Mesenchymal stem cell of Wharton's jelly (primary cell): Measurements from ENCODE around the gene NME9.

DNA sequence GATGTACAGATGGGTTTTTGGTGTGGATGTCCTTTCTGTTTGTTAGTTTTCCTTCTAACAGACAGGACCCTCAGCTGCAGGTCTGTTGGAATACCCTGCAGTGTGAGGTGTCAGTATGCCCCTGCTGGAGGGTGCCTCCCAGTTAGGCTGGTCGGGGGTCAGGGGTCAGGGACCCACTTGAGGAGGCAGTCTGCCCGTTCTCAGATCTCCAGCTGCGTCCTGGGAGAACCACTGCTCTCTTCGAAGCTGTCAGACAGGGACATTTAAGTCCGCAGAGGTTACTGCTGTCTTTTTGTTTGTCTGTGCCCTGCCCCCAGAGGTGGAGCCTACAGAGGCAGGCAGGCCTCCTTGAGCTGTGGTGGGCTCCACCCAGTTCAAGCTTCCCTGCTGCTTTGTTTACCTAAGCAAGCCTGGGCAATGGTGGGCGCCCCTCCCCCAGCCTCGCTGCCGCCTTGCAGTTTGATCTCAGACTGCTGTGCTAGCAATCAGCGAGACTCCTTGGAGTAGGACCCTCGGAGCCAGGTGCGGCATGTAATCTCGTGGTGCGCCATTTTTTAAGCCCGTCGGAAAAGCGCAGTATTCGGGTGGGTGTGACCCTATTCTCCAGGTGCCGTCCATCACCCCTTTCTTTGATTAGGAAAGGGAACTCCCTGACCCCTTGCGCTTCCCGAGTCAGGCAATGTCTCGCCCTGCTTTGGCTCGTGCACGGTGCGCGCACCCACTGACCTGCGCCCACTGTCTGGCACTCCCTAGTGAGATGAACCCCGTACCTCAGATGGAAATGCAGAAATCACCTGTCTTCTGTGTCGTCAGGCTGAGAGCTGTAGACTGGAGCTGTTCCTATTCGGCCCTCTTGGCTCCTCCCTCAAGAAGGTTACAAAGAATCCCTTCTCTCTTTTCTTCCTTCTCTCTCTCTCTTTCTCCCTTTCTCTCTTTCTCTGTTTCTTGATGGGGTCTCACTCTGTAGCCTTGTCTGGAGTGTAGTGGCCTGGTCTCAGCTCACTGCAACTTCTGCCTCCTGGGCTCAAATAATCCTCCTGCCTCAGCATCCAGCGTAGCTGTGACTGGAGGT, 235.7 kb downstream of the EPHB1 start:
- CAGE, long polyA plus RNA = no peak

- CAGE, long polyA plus RNA = no peak
These were observed 464.6 kb downstream of the EPHB1 start for GRCh38 chr3:135259442-135260196.

DNA sequence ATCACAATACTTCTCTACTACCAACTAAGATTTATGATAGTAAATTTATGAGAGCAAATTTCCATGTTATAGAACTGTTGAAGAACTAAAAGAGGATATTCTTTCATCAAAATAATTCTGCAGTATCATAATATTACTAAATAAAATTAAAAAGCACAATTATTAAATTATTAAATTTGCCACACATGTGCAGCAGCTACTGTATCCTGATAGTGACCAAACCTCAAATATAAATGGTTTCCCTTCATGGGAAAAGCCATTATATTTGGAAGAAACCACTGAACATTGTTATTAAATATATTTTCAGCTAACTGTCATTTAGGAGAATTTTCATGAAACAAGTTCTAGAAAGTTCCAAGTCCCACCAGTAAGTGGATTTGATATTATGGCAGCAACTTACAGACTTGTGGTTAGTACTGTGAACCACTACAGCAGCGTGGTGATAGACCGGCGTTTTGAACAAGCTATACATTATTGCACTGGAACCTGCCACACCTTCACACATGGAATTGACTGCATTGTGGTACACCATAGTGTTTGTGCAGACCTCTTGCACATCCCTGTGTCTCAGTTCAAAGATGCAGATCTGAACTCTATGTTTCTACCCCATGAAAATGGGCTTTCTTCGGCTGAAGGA, 35.7 kb downstream of the PPP2R3A start:
- CAGE, long polyA plus RNA = no peak

DNA sequence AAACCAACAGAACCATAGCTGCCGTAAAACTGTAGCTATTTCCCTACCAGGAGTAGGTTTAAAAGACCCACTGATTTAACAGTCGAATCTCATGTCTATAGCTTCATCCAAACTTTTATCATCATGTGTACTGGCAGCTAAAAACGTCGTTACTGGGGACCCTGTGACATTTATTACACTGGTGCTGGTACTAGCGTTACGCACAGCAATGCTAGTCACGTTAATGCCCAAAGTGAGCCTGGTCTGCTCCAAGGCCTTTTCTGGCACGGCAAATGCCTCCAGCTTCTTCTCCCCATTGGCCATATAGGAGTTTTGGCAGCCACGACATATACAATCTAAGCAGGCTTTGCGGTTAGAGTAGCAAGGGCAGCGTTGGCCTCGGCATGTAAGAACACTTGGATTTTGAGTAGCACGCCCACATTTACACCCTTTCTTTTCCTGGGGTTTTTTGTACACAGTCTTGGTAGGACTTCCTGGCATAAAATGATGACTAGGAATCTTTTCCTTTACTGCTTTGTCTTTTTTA, 45.0 kb downstream of the MSL2 start:
- CAGE, long polyA plus RNA = no peak

DNA sequence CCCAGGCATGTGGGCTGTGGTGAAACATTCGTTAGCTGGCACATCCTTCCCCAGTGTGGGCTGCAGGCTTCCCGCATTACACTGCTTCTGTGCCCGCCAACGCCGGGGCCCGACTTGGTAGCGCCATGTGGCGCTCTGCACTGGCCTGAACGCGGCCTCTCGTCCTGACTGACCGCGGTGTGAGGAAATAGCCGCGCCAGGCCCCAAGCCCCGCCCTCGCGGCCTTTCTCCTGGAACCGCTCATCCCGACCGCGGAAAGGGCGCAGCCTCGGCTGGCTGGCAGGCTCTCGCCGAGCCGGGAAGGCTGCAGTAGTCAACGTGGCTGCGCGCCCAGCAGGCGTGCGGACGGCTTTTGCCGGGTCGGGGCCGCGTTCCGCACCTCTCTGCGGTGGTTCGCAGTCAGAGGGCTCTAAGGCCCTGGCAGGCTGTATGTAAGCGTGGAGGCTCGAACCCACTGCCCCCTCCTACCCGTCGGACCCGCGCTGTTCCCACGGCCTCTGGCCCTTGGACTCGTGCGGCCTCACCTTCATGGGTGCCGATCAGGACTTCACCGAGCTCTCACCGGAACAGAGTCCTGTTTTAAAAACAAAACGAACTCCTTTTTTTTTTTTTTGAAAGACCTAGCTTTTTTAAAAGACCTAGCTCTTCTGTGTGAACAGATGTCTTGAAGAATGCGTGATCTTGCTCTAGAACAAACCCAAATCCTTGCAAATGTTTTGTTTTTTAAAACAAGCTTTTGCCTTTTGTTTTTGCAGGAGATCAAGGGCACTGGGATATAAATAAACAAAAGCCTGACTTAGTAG, 751 bp upstream of the MSL2 start:
- CAGE, long polyA plus RNA = no peak

DNA sequence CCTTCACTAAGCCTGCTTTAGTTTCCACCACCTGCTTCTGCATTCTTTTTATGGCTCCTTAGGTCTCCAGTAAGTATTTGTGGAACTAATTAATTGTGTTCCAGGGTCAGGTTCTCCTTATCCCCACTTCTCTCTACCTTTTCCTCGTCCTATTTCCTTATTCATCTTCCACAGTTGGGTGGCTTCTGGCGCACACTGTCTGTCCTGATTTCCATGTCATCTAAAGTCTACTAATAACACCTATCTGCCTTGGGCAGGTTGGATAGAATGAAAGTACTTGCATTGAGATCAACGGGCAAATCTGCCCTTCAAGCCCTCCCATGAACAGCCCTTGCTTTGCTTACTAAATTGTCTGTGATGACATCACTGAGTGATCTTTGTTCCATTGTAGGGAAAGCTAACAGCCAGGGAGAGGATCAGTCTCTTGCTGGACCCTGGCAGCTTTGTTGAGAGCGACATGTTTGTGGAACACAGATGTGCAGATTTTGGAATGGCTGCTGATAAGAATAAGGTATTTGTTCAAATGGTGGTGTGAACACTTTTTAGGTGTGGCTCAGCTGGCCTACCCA, 5.4 kb downstream of the PCCB start:
- CAGE, long polyA plus RNA = no peak

DNA sequence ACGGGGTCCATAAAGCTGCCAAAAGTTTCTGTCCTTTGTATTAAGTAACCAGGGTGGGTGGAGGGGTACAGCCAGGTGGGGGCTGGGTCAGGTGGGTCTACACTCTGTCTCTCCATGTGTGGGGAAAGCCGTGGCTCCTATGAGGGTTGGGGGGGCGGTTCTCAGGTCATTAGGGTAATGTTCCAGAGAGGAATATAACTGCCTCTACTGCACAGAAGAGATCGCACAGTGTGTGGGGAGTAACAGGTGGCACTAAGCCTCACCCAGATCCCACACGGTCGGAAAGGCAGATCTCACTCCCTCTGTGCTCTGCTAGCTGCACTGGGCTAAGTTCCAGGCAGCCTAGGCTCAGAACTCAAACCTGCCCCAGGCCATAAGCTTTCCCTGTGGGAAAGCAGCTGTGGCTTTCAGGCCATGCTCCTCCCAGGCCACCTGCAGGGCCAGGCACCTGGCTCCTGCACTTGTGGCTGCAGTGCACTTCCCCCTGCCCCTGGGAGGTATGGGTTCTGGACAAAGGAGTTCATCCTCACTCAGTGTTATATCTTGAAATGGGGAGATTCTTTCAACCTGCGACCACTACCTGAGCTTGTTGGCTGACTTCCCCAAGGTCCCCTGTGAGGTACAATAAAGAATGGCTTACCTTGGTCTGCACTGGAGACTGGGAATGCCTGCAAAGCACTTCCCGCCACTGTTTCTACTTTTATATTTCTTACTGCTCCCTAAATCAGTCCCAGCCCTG, 27.5 kb downstream of the PCCB start:
- CAGE, long polyA plus RNA = no peak

GRCh38 chr3:136403865-136404862, 154.0 kb downstream of the PCCB start:
- CAGE, long polyA plus RNA = no peak

DNA sequence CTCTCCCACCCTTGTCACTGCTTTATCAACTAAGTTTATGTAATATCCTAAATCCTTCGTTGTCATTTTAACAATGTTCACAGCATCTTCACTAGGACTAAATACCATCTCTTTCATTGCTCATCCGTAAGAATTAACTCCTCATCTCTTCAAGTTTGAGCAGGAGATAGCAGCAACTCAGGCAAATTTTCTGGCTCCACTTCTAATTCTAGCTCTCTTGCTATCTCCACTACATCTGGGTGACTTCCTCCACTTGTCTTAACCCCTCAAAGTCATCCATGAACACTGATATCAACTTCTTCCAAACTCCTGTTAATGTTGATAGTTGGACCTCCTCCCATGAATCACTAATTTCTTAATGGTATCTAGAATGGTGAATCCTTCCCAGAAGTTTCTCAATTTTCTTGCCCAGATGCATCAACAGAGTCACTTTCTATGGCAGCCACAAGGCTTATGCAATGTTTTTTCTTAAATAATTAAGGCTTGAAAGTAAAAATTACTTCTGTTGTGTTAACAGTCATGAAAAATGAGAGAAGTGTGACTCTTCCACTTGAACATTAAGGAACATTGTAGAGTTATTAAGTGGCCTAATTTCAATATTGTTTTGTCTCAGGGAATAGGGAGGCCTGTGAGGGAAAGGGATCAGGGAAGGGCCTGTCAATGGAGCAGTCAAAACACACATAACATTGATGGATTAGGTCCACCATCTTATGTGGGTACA, 164.3 kb downstream of the PCCB start:
- CAGE, long polyA plus RNA = no peak

- CAGE, long polyA plus RNA = no peak
These were observed 25.2 kb downstream of the STAG1 start for GRCh38 chr3:136726855-136727531.

DNA sequence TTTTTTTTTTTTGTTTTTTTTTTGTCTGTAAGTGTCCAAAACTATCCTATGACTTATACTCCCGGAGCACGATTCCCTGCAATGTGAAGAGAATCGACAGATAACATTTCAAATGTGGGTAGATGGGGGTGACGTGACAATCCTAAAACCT, 1.1 kb downstream of the STAG1 start:
- CAGE, long polyA plus RNA = no peak

DNA sequence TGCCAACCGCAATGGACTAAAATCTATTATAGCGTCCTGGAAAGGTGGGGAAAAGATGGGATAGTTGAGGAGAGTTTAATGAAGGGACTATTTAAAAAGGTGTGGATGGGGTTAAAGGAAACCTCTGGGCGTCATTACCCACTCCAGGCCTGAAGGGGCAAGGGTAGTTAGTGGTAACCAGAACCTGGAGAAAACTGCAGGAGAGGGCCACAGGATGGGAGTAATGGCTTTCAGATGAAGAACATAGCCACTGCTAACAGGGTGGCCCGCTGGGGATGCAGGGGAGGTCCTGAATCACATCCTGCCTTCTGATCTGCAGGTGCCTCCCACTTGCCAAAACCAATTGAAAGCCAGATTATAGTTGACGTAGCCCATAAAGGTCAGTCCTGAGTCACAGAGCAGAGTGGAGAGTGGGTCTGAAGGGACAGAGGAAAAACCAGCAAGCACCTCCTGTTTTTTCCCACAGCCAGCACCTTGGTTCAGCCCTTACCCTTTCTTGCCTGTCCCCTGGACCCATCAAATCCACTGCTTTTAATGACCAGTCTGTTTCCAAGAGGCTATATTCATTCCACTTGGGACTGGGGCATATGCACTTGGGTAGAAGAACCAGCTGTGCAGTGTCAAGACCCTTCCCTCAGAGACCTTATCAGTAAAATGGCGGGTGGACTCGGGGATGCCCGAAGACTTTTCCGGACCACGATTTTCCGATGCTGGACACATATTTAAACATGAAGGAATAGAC, 695 bp upstream of the SLC35G2 start:
- CAGE, long polyA plus RNA = no peak

- CAGE, long polyA plus RNA = no peak
These were observed 1.1 kb downstream of the SLC35G2 start for GRCh38 chr3:136819669-136820685.

DNA sequence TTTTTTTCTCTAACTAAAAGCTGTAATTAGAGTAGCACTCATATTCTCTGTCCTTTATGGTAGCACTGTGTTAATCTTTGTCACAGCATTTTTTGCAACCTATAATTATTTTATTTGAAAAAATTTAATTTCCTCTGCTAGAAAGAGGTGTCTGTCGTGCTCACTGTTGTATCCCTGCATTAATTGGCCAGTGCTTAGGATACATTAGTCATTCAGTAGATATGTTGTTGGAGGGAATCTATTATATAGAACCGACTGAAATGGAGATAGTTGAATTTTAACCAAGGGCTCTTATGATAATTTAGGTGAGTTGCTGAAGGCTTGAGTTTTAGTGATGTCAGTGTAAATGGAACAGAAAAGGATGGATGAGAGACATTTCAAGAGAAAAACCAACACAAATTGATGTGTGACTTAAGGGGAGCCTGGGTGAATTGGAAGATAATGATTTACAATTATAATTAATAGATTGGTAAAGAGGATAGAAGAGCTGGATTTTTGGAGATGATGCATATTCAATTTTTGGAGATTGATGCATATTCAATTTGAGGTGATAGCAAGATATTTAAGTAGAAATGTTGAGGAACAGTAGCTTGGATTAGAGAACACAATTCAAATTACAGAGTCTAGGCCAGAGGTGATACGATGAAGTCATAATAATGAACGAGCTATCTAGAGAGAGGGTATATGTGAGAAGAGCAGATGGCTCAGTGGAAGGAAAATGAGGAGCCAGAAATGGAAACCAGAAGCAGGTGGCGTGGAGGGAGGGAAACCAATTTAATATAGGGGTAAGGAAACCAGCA, 21.6 kb downstream of the NCK1 start:
- CAGE, long polyA plus RNA = no peak

- CAGE, long polyA plus RNA = no peak
These were observed 285.2 kb downstream of the IL20RB start for GRCh38 chr3:137242972-137243386.

DNA sequence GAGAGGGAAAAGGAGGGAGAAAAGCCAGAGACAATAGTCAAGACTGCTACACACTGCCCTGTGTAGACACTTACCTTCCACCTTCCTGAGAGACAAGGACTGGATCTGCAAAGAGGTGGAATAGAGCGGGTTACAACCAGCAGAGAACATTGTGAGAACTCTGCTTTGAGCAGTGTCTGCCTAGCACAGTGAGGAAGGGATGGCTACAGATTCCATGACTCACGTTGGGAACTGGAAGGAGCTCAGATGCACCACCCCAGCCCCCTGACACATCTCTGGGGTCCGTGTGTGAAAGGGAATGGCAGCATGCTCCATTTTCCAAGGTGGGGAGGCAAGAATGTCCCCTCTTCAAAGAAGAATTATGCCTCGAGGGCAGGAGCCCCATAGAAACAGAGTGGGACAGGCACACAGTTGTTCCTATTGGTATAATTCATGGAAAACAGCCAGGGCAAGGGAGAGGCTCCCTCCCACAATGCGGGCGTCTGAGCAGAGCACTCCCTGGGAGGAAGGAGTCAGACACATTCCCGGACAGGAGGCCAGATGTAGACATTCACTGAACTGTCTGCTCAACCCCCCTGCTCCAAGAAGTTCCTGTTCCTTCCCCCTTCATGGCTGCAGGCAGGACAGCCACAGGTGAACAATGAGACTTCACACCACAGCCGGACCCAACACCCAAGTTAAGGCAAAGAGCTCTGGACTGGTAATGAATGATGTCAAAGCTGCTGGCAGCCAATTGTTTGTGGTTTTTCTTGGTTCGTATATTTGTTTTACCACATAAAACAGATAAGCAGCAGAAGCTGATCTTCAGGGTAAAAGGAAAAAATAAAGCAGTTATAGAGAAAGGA, 33.5 kb downstream of the DZIP1L start:
- CAGE, long polyA plus RNA = no peak

- CAGE, long polyA plus RNA = no peak
These were observed 980 bp downstream of the DZIP1L start for GRCh38 chr3:138114352-138114903.

GRCh38 chr3:138161752-138162469, 12.8 kb downstream of the DBR1 start:
- CAGE, long polyA plus RNA = no peak

DNA sequence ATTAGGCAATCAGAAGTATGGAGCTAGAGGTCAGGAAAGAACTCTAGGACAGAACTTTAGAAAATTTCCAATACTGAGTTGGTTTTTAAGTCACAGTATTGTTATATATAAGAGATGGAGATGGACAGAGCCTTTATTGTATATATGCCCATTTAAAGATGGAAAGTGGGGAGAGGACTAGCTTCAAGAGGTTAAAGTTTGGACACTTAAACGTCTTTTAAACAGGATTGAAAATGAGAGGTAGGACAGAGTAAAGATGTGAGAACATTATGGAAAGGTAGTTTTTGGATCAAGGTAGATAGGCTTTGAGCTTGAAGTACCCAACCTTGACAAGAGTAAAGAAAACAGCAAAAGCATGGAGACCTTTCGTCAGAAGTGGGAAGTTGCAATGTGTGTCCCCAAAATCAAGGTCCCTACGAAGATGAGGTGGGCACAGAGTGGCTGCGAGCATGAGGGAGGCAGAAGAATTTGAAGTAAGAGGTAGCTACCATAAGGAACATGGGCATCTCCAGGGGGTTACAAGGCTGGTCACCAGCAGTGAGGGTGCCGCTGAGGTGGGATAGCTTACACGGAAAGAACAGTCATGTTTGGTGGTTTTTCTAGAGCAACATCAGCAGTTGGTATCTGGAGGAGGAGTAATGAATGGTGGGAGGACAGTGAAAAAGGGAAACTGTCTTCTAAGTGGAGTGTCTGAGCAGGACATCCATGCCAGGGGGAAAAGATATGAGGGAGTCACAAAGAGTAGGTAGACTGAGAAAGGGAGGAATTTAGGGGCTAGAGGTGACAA, 68.0 kb downstream of the NME9 start:
- CAGE, long polyA plus RNA = no peak

DNA sequence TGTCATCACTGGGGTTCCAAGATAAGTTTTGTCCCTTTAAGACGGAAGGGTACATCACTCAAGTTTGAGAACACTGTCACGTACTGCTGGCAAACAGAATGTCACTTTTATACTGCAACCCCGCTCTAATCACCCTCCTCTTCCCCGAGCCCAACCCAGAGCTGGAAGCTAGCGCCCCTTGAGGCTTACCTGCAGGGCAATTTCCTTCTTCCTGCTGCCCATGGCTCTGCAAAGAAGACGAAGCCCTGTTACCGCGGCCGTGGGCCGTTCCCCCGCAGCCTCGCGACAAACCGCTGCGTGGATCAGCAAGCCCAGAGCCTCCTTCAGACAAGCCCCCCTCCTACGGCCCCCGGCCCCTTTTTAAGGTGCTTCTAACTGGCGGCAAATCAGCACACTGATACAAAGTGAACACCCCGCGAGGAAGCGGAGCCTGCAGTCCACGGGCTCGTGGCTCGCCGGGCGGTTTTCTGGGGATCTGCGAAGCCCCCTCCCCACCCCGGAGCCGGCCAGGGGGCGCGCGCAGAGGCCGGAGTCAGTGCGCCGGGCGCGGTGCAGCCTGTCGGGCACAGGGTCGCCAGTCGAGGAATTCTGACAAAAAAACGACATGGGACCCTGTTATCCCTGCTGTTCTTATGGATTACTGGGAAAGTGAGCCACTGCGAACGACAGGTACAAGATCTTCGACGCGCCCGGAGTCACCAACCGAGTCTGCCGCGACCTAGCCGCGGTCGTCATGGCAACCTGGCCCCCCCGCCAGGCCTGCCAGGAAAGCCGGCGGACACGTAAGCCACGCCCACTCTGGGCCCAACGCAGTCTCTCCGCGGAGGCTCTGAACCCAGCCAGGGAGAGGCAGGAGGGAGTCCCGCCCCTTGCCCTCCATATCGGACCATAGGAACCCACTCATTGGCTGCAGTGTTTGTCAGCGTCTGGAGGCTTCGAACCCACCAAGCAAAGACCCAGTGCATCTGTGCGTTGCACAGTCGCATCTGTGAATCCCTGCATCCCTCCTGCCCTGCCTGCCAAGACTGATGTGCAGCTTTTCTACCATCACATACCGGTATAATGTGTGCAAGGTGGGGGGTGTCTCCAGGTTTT, at the start of gene NME9:
TSS of gene NME9 (minus strand) at position 738 of the 1,095 bp plus-strand sequence.
- CAGE, long polyA plus RNA = no peak